Vermiform appendix (tissue), 1 donor: ENCODE data around the genes TBC1D14 and PSAPL1.

DNA sequence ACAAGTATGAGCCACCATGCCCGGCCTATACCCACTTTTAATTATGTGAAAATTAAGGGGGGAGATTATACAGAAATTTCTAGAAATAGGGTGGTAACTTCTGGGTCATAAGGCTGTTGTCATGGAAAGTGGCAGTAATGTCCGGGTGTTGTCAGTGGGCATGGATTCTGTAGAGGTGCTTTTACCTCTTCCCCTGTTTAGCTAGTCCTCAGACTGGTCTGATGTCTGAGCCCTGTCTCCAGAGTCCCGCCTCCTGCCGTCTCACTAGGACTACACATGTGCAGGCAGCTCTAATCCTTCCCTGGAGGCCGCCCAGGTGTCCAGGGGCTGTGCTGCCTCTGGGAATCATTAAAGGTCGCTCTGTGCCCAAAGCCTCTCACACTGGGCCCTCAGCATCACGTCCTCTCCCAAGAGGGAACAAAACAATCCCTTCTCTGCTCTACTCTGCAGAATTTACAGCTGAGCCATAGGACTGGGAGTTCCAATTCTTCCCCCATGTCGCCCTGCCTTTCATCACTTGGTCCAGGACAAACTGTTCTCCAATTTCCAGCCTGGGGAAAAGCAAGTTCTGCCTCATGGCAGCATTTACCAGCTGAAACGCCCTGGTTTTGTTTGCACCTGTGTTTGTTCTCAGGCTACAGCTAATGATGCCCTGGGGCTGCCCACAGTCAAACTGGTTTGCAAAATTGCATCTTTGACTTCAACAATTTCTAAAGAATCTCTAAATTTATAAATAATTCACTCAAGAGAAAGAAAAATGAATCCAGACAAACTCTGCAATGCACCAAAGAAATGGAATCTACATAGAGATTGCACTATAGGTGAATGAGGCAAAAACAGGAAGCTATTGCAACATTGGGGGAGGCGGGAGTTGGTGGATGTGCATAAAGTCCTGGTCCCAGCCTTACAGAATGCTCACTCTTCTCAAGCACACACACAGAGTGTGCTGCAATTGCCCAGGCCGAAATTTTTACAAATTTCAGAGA lies 7.3 kb upstream of the MRFAP1 start:
- PRO-cap: no peak

GRCh38 chr4:6732558-6732970 lies 16.6 kb downstream of the BLOC1S4 start:
- PRO-cap: no peak

DNA sequence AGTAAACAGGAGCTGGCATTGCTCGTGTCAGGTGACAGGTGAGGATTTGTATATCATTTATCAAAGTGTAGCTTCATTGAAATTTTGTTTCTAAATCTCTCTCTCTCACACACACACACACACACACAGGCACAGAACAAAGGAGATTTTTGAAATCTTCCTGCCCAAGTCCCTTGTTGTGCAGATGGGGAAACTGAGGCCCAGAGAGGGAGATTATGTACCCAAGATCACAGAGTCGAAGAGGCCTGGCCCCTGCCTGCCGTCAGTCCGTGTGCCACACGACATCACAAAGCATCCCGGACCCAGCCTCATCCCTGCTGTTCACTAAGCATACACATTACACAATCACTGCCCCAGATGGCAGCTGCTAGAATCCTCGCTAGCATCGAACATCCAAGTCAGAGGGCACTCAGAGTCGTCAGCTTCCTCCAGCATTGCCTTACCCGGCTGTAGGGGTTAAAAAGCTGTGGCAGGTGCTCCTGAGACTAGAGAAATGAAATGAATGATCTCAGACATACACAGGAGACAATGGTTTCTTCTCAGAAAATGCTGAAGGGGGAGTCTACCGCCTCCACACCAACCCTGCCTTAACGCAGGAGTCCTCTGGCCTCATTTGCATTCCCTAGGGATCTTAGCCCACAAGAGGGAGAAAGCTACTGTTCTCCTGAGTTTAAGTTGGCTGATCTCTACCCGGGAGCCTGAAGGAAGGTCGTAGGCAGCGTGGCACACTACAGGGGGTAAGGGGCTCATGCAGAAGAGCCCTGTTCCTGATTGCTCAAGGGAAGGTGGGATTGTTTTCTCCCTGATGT lies 2.9 kb upstream of the KIAA0232 start:
- PRO-cap: unidirectional peak, minus-strand start at position 305 of the sequence

DNA sequence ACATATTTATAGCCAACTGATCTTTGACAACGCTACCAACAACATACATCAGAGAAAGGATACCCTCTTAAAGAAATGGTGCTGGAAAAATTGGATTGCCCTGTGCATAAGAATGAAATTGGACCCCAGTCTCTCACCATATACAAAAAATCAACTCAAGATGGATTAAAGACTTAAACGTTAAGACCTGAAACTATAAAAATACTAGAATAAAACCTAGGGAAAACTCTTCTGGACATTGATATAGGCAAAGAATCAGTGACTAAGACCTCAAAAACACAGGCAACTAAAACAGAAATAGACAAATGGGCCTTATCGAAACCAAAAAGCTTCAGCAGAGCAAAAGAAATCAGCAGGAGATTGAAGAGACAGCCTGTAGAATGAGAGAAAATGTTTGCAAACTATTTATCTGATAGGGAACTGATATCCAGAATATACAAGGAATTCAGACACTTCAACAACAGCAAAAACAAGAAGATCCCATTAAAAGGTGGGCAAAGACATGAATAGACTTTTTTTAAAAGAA lies 27.8 kb downstream of the KIAA0232 start:
- PRO-cap: no peak

DNA sequence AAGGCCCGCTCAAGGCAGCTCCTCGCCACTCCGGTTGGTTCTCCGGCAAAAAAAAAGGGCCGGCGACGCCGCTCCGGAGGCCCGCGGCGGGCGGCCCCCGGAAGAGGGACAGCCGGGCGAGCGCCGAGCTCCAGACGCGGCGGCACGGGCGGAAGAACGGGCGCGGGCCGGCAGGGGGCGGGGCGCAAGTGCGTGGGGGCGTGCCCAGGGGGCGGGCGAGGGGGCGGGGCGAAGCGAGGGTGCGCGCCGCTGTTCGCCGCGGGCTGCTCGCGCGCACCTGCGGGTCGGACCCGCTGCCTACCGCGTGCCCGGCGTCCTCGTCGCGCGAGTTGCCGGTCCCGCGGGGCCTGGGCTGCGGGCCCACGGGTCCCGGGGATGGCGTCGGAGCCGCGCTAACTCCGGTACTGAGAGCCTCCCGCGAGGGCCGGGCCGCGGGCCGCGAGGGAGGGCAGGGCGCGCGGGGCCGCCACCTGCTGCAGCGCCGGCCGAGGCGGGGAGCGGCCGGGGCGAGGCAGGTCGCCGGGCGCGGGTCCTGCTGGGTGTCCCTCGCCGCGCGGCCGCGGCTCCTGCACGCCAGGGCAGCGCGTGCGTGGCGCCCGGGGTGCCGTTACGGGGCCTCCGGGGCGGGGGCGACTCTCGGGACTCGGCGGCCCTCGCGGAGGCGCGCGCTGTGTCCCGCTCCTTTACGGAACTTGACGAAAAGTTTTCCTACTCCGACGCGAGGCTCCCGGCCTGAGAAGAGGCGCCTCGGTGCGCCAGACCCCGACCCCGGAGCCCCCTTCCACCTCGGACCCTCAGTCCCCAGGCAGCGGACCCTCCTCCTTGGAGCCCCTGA lies at the start of gene TBC1D14:
TSS of gene TBC1D14 (plus strand) at position 276 of the 835 bp plus-strand sequence.
- PRO-cap: bidirectional peak, plus-strand start at position 276 of the sequence, minus-strand start at position 146 of the sequence; bidirectional peak, plus-strand start at position 711 of the sequence, minus-strand start at position 561 of the sequence

- PRO-cap: no peak
These were observed 888 bp downstream of the TBC1D14 start for GRCh38 chr4:6910484-6910943.

DNA sequence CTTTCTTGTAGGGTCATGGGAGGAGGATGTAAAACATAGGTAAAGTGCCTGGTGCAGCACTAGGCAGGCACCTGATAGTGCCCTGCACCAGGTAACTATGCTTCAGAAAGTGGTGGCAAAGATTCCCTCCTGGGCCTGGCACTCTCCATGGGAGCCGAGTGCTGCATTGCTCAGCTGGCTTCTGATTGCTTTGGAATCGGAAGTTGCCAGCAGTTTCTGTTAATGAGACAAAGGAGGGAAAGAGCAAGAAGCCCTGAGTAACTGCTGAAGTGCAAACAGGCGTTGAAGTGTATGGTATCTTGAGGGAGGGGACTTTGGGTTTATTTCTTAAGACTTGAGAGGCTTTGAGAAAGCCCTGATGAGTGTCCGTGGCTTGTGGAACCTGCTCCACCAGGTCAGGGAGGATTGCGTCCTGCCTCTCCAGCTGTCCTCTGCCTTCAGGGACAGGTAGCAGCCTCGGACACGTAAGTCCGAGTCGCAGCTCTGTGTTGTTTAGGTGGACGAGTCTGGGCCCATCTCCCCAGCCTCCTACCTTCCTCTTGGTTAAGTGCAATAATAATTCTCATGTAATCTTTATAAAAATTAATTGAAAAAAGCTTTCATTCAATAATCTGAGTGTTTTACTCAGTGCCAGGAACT lies 45.9 kb downstream of the TBC1D14 start:
- PRO-cap: no peak

DNA sequence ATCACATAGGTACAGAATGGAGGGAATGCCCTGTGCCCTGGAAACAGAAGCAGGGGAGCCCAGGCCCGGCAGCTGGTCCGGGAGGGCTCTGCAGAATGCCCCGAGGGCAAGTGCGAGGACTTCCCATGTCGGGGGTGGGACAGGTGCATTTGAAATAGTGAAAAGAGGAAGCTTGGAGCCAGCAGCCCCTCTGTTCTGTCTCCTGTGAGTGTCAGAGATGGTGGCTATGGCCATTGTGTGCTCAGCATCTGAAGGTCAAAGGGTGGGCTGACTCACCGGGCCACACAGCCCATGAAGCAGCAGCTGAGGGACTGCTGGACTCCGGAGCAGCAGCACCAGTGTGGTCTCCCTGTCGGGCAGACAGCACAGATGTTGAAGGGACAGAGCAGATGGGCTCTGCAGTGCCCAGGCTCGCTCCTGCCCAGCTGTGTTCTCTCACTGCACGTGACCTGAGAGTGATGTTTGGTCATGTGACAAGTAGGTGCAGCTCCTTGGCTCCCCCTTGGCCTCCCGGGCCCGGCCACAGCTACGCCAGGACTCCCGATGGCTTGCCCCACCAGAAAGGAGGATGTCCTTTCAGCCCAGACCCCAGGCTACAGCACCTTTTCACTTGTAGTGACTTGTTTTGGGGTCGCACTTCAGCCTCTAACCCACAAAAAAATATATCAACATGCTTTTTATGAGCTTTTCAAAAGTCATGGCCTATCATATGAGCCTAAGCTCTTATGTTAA lies 53.6 kb downstream of the TBC1D14 start:
- PRO-cap: no peak

DNA sequence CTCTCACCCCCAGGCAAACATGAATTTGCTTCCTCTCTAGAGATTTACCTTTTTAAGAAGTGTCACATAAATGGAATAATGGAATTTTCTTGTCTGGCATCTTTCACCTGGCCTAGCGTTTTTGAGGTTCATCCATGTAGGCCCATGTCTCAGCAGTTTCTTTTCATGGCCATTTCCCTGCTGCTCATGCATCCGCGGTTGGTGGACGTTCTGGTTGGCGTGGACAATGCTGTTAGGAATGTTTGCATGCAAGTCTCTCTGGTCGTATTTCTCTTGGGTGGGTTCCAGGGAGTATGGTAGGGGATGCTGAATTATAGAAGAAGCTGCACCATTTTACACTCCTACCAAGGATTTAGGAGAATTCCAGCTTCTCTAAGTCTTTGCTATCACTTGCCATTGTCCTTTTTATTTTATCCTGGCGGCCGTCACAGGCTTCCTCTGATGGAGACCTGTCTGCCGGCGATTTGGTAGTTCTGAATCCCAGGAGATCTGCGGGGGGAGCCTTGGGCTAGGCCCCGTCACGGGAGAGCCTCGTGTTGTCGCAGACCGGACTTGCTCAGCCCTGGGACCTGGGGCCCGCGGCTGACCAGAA lies 56.6 kb downstream of the CCDC96 start:
- PRO-cap: no peak

- PRO-cap: no peak
These were observed 6.5 kb downstream of the TADA2B start for GRCh38 chr4:7049716-7049997.

GRCh38 chr4:7095810-7096338 lies 28.0 kb upstream of the GRPEL1 start:
- PRO-cap: unidirectional peak, minus-strand start at chr4:7096061

DNA sequence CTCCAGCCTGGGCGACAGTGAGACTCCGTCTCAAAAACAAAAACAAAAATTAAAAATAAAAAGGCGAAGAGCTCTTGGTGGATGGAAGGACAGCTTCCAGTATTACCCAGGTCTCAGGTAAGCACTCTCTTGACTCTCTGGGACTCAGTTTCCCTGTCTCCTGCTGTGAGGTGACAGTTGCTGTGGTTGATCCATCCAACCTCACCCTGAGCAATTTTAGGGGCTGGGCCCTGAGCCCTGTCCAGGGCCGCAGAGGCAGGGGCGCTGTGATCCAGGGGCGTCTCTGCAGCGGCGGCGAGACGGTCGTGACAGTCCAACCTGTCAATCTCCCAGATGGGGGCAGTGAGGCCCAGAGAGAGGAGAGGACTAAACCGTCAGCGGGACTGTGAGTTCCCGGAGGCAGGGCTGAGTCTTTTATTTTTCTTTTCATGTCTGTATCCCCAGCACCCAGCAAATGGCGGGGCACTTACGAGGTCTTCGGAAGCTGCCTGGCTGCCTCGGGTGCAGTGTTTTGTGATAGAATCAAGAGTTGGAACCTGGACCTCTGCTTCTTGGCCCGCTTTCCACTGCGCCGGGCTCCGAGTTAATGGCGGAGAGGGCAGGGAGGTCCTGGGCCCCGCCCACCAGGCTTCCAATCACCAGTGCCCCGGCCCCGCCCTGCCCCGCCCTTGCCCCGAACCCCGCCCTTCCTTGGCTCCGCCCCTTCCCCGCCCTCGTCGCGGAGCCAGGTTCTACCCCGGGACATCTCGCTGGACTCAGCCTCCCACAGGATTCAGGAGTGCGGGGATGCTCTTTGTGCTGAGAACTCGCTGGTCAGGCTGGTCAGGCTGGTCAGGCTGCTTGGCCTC lies 35.2 kb upstream of the GRPEL1 start:
- PRO-cap: unidirectional peak, plus-strand start at position 352 of the sequence; bidirectional peak, plus-strand start at position 713 of the sequence, minus-strand start at position 585 of the sequence

DNA sequence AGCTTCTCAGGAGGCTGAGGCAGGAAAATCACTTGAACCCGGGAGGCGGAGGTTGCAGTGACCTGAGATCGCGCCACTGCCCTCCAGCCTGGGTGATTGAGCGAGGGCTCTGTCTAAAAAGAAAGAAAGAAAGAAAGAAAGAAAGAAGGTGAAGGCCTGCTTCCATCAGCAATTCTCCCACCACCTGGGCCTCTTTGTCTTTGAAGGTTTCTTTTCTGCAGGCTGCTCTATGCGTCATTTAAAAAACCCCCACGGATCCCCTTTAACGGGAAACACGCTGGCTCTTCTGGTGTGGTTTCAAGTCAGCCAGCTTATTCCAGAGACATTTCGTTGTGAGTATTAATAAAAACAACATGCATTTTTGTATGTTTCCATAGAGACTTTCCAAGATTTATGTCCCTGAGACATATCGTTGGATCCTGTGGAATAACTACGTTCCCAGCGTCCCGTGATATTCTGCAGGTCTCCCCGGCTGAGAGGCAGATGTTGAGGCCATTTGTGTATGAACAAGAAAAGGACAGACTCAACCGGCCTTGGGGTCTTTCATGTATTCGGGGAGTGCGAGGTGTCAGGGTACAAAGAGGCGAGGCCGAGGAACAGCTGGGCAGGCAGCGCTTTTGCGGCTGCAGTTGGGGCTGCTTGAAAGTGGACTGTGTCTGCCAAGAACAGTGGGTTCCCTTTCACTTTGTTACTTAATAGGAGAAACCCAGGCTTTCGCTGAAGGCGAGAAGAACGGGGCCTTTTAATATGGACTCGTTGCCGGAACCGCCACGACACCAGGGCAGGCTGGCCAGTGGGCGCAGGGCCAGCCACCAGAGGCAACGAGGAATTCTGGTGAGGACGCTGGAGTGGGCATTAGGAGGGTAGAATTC lies 58.0 kb downstream of the SORCS2 start:
- PRO-cap: no peak

- PRO-cap: no peak
These were observed 99.0 kb downstream of the SORCS2 start for GRCh38 chr4:7291293-7291848.

- PRO-cap: no peak
These were observed at the start of gene PSAPL1 for GRCh38 chr4:7434754-7435139. TSS of gene PSAPL1 (minus strand) at chr4:7434930.

DNA sequence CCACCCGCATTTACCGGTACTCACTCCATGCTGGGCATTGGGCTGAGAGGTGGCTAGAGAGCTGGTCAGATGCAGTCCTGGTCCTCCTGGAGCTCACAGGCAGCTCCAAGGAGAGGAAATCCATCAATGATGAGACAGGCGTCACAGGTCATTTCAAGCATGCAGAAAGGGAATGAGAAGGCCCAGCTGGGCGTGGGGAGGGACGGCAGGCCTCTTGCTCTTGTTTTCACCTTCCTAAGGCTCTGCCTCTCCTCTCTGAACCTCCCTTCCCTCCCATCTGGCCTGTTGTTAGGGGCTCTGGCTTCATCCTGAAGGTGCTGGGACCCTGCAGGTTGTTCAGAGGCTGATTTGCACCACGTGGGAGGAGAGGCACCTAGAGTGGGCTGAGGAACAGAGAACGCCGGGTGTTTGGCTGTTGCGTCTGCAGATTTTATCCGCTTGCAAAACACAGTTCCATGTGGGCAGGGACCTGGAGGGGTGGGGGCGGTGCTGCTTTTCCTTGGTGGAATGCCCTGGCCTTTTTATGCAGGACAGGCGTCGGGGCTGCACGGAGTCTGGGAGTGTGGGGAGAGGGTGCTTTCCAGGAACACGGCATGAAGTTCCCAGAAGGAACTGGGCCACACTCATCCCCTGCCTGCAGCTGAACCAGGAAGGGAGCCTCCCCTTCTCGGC lies 81.5 kb upstream of the PSAPL1 start:
- PRO-cap: no peak

DNA sequence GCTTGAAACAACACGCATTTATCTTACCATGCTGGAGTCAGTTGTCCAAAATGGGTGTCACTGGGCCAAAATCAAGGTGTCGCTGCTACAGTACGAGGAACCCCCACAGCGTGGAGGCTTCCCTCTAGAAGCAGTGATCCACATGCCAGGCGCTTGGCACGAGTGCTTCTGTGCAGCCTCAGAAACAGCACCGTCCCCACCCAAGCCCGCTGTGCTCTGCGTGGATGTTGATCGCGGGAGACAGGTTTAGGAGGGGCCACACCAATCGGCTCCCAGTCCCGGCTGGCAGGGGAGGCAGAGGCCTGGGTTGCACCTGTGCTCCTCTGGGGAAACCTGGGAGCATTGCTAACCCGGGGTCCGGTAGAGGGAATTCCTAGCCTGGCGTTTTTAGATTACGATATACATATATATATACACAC lies 165.5 kb upstream of the PSAPL1 start:
- PRO-cap: unidirectional peak, minus-strand start at position 284 of the sequence

DNA sequence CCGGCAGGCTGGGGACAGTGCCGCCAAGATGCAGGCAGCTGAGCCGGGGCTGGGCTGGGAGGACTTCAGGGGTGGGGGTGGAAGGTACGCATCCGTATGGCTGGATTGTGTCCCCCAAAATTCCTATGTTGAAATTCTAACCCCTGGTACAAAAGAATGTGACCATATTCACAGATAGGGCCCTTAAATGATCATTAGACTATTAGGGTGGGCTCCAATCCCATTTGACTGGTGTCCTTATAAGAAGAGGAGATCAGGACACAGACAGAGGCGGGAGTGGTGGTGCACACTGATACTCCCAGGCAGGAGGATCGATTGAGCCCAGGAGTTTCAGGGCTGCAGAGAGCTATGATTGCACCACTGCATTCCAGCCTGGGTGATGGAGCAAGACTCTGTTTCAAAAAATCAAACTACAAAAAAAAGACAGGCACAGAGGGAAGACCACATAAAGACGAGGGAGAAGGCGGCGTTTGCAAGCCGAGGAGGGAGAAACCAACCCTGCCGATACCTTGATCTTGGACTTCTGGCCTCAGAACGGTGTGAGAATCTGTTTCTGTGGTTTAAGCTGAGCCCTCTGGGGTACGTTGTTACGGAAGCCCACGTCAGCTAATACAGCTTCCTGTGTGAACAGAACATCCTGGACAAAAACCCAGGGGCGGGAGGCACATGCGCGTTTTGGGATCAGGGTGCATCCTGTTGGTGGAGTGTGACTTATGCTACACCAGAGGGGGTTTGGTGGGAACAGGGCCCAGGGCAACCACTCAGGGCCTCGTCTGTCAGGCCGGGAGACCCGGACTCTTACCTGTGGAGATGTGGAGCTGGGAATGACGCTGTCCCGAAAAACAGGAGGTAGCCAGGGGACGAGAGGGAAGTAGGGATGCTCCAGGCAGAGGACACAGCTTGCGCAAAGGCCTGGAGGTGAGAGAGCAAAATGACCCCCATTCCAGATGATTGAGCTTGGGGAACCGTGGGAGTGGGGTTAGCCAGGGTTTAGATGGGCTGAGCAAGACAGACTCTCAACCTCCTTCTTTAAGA lies 211.8 kb upstream of the PSAPL1 start:
- PRO-cap: no peak

DNA sequence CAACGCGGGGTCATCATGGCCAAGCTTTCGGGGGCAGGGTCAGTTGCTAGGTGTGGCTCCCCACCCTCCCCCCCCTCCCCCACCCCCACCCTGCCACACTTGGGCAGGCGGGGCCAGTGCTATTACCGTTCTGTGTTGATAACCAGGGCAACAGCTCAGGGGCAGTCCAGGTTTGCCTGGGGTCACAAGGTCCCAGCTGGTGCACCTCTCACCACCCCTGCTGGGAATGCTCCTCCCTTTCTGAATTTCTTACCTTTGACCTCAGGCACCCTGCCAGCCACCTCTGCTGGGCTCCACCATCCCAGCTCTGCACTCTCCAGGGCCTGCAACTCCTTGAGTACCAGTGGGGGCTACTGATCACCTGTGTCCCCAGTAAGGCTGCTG lies 227.4 kb upstream of the PSAPL1 start:
- PRO-cap: no peak

GRCh38 chr4:7746769-7747448 lies 192.8 kb downstream of the AFAP1 start:
- PRO-cap: no peak